Esophagus squamous epithelium (tissue), 4 donors: ENCODE measurements around the genes PLEK2 and ZFYVE26.

GRCh38 chr14:65206500-65207492, 104.5 kb upstream of the MAX start:
- PRO-cap: no peak
- RAMPAGE, long total RNA, 4 experiments: no peak in any of the 4 experiments

DNA sequence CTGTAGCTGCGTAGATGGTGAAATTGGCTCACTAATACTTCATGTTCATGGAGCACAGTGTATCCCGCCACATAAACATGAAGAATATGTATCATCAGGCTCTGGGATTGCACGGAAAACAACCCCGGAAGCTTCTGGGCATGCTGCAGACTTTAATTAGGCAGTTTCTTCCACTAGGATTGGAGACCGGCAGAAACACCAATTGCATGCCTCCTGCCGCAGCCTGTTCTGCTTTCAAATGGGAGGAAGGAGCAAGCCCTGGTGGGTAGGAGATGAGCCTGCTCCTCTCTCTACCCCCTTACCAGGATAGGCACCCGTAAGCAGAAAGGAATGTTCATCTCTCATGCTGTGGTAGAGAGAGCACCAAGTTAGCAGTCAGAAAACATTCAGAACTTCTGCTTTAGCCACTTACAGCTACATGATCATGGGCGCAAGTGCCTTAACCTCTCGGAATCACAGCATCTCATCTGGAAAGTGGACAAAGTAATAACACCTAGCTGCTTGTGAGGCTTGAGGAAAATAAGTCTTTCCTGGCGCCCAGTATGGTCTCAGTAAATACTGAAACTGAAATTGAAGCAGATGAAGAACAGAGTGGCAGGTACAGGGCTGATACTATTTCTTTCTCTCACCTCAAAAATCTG, 129.9 kb upstream of the FUT8 start:
- PRO-cap: no peak
- RAMPAGE, long total RNA, 4 experiments: no peak in any of the 4 experiments

GRCh38 chr14:65927880-65928467, 515.4 kb downstream of the FUT8 start:
- PRO-cap: unidirectional peak, minus-strand start at chr14:65928043
- RAMPAGE, long total RNA, 4 experiments: no peak in any of the 4 experiments

- PRO-cap: no peak
- RAMPAGE, long total RNA, 4 experiments: no peak in any of the 4 experiments
These were observed 2.9 kb upstream of the CCDC196 start for GRCh38 chr14:66483287-66483653.

DNA sequence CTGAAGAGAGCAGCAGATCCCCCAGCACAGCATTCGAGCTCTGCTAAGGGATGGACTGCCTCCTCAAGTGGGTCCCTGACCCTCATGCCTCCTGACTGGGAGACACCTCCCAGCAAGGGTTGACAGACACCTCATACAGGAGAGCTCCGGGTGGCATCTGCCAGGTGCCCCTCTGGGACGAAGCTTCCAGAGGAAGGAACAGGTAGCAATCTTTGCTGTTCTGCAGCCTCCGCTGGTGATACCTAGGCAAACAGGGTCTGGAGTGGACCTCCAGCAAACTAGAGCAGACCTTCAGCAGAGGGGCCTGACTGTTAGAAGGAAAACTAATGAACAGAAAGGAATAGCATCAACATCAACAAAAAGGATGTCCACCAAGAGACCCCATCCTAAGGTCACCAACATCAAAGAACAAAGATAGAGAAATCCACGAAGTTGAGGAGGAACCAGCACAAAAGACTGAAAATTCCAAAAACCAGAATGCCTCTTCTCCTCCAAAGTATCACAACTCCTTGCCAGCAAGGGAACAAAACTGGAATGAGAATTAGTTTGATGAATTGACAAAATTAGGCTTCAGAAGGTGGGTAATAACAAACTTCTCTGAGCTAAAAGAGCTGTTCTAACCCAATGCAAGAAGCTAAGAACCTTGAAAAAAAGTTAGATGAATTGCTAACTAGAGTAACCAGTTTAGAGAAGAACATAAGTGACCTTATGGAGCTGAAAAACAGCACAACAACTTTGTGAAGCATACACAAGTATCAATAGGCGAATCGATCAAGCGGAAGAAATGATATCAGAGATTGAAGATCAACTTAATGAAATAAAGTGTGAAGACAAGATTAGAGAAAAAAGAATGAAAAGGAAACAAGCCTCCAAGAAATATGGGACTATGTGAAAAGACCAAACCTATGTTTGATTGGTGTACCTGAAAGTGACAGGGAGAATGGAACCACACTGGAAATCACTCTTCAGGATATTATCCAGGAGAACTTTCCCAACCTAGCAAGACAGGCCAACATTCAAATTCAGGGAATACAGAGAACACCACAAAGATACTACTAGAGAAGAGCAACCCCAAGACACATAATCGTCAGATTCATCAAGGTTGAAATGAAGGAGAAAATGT, 80.3 kb downstream of the GPHN start:
- PRO-cap: no peak
- RAMPAGE, long total RNA, 4 experiments: no peak in any of the 4 experiments

GRCh38 chr14:67269404-67270212, 28.4 kb downstream of the PALS1 start:
- PRO-cap: no peak
- RAMPAGE, long total RNA, 4 experiments: no peak in any of the 4 experiments

DNA sequence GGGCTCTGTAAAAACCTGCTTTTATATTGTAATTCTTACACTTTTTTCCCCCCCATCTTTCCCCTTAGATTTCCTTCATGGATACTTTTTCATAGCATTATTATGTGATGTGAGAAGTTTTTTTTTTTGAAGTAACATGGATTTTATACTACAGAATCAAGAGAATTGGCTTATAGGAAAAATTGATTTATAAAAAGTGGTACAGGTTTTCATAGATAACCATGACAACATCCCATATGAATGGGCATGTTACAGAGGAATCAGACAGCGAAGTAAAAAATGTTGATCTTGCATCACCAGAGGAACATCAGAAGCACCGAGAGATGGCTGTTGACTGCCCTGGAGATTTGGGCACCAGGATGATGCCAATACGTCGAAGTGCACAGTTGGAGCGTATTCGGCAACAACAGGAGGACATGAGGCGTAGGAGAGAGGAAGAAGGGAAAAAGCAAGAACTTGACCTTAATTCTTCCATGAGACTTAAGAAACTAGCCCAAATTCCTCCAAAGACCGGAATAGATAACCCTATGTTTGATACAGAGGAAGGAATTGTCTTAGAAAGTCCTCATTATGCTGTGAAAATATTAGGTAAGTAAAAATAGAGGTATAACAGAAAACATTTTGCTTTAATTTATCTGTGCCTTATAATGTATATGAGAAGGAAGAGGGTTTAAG, 37.9 kb downstream of the PALS1 start:
- PRO-cap: no peak
- RAMPAGE, long total RNA, 4 experiments: no peak in any of the 4 experiments

DNA sequence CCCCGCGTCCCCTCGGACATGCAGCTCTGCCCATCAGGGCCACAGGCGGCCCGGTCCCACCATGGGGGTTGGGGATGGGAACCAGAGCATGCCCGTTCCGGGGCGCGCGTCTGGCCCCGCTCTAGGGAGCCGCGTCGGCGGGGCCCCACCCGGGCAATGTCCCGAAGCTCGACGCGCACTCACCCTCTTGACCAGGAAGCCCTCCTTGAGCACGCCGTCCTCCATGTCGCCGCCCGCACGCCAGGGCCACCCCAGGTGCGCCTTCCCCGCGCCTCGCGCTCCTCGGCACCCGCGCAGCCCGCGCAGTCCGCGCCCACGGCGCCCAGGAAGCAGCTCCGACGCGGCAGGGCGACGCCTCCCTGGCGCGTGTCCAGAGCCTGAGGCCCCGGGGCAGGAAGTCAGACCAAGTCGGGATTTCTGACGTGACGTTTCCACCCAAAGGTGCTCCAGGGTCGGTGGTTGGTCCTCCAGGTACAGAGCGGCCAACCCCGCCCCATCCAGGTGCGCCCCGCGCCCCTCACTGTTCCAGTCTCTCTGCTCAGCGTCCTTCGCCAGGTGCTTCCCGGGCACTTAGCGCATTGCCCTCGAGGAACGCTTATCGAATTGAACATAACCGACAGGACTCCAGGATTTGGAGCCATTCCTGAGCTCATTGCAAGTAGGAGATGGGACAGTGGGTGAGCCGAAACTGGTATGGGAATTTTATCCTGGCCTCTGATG, at the start of gene PLEK2:
Gene PLEK2, minus strand, starts transcription at position 331 of the 720 bp plus-strand sequence.
- PRO-cap: bidirectional peak, plus-strand start at position 528 of the sequence, minus-strand start at position 308 of the sequence
- RAMPAGE, long total RNA, 4 experiments: start-site peak on the minus strand in 2 of 4 experiments, centred at positions 292 to 297 of the sequence, 48 to 98 reads per replicate

- PRO-cap: no peak
- RAMPAGE, long total RNA, 4 experiments: no peak in any of the 4 experiments
These were observed 34.5 kb upstream of the PLEK2 start for GRCh38 chr14:67446423-67446956.

GRCh38 chr14:67556807-67557647, 23.9 kb downstream of the PLEKHH1 start:
- PRO-cap: no peak
- RAMPAGE, long total RNA, 4 experiments: no peak in any of the 4 experiments

- PRO-cap: unidirectional peak, minus-strand start at chr14:67567131
- RAMPAGE, long total RNA, 4 experiments: no peak in any of the 4 experiments
These were observed 33.1 kb downstream of the PIGH start for GRCh38 chr14:67566863-67567485.

DNA sequence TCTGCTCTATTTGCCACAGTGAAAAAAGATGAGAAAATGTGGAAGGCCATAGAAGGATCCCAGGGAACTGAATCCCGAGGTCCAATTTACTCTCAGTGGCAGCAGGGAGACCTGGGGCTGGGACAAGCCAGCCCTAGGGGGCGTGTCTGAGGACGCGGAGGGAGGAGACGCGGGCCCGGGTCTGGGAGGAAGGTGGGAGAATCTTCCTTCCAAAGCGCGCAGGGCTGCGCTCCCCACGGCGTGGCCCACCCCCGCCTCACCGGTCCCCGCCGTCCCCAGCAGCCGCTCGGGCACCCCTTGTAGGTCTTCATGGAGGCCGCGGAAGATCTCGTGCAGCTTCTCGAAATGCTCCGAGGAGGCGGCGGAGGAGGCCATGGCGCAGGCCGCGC, 323 bp downstream of the VTI1B start:
- PRO-cap: bidirectional peak, plus-strand start at position 207 of the sequence, minus-strand start at position 97 of the sequence
- RAMPAGE, long total RNA, 4 experiments: no peak in any of the 4 experiments

GRCh38 chr14:67816427-67817433, at the start of gene ZFYVE26:
ZFYVE26 (minus strand) TSS chr14:67816590.
- PRO-cap: bidirectional peak, plus-strand start at chr14:67816765, minus-strand start at chr14:67816606
- RAMPAGE, long total RNA, 4 experiments: start-site peak on the minus strand in 4 of 4 experiments, at chr14:67816574-67816616 at its widest, 48 to 164 reads per replicate

GRCh38 chr14:68124919-68125660, 305.5 kb downstream of the RAD51B start:
- PRO-cap: no peak
- RAMPAGE, long total RNA, 4 experiments: no peak in any of the 4 experiments

DNA sequence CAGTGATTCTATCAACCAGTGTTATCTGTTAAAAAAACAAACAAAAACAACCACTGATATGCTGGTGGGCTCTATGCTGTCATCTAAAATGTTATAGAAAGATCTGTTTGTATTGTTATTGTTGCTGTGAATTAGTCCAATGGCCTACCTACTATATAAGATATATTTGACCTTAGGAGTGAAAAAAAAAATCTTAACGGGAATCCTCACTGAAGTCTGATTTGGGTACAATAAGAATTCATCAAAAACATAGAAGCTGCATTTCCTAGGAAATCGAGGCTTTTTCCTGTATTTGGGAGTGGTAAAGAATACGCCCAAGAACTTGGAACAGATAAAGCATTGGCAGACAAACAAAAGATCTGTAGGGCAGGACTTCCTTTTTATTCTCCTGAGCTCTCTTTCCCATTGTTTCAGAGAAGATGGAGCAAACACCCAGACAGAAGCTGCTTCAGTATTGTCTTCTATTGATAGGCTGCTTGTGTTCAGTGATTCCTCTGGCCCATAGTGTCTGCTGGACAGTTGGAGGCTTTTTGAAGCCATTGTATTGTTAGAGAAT, 424.5 kb downstream of the RAD51B start:
- PRO-cap: unidirectional peak, plus-strand start at position 408 of the sequence
- RAMPAGE, long total RNA, 4 experiments: no peak in any of the 4 experiments

DNA sequence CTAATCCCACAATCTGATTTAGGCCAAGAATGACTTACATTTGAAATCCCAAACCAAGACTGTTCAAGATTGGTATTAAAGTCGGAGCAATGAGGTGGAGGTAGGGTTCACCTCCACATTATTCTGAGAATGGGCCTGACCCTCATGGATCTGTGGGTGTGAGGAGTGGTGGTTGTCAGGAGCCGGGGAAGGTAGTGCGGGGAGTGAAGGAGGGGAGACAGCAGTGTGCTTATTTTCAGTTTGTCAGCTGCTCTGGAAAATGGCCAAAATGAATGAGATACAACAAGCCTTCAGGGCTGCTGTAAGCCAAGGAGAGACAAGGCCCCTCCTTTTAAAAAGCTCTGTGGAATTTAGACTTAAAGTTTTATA, 426.1 kb downstream of the RAD51B start:
- PRO-cap: no peak
- RAMPAGE, long total RNA, 4 experiments: no peak in any of the 4 experiments

DNA sequence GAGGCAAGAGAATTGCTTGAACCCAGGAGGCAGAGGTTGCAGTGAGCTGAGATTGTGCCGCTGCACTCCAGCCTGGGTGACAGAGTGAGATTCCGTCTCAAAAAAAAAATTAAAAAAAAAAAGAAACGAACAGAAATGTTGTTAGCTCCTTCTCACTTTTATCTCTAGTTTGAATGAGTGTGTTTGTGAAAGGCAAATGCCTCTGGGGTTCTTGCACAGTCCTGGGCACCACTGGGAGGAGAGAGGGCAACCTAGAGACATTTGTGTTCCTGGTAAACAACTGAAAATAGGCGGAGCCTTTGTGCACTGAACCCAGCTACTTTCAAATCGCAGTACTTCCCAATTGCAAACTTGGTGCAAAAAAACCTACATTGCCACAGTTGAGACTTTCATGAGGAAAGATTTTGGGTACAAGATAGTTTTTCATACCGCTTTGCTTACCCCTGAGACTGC, 430.1 kb downstream of the ZFP36L1 start:
- PRO-cap: no peak
- RAMPAGE, long total RNA, 4 experiments: no peak in any of the 4 experiments

DNA sequence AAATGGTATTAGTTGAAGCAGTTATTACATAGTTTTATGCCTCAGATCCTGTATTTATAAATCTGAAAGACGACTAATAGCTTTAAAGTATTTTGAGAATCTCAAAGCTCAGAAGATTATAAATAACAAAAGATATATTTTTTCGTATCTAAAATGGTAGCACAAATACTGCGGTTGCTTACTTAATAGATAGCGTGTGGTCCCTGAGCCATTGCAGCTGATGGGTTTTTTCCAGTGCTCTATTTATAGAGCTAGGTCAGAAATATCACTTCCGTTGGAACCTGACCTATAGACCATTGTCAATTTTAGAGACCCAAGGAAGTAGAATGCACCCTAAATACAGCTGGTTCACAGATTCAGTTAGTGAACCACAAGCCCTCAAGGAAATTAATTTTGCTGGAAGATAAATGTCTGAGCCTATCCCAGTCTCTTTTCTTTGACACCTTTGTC, 391.1 kb downstream of the ZFP36L1 start:
- PRO-cap: no peak
- RAMPAGE, long total RNA, 4 experiments: no peak in any of the 4 experiments

- PRO-cap: no peak
- RAMPAGE, long total RNA, 4 experiments: no peak in any of the 4 experiments
These were observed 372.6 kb downstream of the ZFP36L1 start for GRCh38 chr14:68420224-68420654.

- PRO-cap: no peak
- RAMPAGE, long total RNA, 4 experiments: no peak in any of the 4 experiments
These were observed 340.9 kb downstream of the ZFP36L1 start for GRCh38 chr14:68451832-68452522.